ENCODE data around the genes BCAP29 and LSMEM1.

GRCh38 chr7:107193213-107194158, 24.7 kb downstream of the HBP1 start:
- RRBS: no CpG with 5 or more reads among the region's 2 CpGs

DNA sequence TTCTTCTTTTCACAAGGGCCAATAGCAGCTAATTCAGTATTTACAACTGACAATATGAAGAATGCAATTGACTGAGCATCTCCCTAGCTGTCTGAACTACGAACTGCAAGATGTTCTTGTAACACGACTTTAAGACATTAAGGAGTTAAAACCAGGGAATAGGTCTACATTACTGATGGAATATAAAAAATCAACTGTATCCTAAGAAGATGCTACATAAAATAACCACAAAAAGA, 1.4 kb downstream of the GPR22 start:
- RRBS: no CpG with 5 or more reads among the region's 2 CpGs

DNA sequence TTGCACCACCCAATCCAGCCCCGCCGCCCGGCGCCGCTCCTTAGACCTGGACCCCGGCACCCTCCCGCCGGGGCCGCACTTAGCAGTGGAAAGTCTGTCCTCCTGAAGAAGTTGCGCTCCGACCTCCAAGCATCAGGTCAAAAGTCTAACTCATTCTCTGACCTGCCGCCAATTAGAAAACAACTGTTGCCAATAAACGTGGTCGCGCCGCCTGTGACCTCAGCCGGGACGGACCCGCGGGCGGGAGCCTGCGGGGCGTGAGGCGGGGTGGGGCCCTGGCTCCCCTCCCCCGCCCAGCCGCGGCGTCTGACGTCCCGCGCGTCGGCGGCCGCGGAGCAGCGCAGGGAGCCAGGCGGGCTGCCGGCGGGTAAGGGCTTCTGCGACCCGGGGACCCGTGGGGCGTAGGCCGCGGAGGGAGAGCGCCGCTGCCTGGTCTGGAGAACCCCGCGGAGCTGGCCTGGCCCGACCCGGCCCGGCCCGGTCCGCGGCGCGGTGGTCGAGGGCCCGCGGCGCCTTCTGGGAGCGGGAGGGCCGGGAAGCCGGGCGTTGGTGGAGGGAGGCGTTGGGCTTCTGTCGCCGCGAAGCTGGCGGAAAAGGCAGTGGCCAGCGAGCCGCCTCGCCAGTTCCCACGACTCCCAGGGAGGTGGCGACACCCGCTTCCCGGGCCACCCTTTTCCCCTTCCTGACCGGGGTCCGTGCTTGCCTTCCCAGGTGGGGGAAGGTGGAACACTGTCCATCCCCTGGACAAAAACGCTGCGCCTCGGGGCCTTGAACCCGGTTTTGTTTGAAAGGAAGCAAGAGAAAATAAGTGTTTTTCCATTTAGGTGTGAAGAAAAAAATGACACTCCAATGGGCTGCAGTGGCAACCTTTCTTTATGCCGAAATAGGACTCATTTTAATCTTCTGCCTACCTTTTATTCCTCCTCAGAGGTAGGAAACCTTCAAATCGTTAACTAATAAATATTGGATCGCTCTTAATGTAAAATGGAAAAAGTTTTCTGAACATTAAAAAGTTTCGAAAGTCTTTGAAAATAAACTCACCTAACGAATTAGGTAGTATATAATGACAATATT, at the start of gene BCAP29:
Gene BCAP29, plus strand, starts transcription at position 312 of the 1,074 bp plus-strand sequence.
- RRBS: 1% methylated on average over 49 of the region's 89 CpGs

- RRBS: no CpG with 5 or more reads among the region's 6 CpGs
These were observed 31.9 kb upstream of the SLC26A4 start for GRCh38 chr7:107628724-107629110.

DNA sequence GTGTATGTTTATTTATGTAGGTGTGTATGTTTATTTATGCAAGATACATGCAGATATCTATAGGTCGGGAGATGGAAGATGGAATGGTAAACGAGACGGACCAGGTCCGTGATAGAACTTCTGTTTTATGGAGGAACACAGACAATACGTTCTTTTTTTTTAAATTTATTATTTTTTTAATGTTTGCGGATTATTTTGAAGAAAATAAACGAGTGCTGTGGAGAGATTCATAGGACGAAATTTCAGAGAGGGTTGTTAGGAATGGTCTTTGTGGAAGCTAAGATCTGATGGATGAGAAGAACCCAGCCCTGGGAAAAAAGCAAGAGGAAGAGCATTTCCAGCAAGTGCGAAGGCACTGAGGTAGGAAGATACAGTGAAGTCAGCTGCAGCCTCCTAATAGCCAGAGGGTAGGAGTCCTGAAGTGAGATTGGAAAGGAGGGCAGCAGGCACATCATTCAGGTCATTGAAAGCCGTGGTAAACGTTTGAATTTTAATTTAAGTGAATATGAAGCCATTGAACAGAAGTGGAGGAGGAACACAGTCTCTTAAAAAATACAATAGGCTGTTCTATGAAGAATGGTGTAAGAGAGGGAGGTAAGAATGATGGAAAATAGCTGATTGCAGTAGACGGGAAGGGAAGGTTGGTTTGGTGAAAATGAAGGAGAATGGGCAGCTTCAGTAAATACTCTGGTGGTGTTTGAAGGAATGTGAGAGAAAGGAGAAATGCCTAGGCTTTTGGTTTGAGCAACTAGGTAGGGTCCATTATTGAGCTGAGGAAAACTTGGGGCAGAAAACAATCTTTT, 1.3 kb downstream of the CBLL1 start:
- RRBS: no CpG with 5 or more reads among the region's 12 CpGs

DNA sequence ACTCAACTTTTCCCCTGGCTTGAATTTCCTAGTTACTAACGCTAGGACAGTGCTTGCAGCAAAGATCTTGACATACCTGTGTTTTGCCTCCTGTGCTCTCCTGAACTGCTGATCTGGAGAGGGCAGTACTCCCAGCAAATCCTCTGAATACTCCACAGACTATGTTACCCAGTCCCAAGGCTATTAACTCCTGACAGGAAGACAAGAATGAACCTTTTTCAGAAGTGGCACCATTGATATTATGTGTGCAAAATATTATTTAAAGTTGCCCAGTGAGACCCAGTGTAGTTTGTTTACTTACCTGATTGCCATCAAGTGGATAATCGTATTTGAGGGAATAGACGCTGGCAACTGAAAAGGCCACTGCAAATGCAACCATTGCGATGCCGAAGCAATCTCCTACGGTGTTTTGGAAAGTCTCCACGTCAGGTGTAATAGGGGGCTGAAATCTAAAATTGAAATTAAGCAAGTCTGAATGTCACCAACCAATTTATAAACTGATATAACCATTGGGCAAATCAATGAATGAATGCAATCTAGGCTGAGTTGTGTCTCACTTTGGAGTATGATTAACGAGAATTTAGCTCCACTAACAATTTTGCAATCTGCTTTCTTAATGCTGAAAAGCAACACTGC, 20.0 kb downstream of the SLC26A3 start:
- RRBS: no CpG with 5 or more reads among the region's 8 CpGs

DNA sequence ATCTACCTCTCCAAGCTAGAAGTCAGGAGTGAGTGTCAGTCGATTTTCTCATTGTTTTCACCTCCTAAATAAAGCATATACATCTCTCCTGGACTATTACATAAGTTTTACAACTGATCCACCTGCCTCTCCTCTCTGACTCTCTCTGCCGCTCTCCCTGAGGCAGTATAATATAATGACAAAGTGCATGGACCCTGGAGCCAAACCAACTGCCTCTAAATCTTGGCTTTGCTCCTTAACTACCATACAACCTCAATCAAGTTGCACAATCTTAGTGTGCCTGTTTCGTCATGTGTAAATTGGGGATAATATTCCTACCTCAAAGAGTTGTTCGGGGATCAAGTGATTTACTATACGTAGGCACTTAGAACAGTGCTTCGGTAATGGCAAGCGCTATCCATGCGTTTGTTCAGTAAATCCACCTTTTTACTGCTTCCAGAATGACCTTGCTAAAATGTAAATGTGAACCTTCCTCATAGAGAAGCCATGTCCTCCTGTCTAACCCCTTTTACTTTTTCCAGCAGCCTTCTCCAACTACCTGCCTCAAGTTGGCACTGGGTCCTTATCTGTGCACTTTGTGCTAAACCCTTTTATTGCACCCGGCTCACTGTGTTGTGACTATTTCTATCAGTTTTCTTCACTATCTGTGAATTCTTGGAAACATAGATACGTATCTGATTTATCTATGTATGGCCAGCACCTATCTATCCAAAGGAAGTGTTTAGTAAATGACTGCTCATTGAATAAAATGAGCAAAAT, 30.6 kb upstream of the DLD start:
- RRBS: no CpG with 5 or more reads among the region's 10 CpGs

- RRBS: no CpG with 5 or more reads among the region's 5 CpGs
These were observed 31.1 kb downstream of the LAMB1 start for GRCh38 chr7:107971637-107972549.

GRCh38 chr7:108000198-108000593, 2.8 kb downstream of the LAMB1 start:
- RRBS: no CpG with 5 or more reads among the region's 2 CpGs

GRCh38 chr7:108001853-108002614, 927 bp downstream of the LAMB1 start:
- RRBS: 3% methylated on average over 27 of the region's 56 CpGs

- RRBS: no CpG with 5 or more reads among the region's 19 CpGs
These were observed 1.3 kb upstream of the LAMB1 start for GRCh38 chr7:108003996-108005003.

DNA sequence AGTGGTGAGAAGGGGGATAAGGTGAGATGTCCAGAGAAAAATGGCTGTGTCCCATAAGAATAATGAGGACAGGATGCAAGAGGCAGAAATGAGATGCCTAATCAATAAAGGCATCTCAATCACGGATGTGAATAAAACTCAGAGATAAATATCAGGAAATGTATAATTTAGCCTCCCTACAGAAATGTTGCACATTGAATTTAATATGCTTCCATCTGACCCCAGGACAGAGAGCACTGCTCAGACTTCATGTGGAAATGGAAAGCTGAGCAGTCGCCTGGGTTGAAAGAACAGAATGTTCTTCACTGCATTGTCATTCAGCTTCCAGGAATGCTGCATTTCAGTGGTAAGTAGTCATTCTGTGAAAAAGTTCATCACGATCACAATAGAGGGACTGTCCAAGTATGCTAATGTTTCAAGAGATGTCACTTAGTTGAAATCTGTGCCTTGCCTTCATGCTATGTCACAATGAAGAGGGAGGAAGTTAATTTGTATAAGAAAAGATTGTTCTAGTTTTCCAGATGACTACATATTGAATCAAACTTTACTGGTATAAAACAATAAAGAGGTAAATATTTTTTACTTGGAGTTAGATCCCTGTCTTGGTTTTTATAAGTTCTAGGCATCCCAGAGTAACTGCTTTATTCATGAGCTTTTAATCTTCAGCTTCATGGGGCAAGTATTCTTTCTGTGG, 147.3 kb downstream of the NRCAM start:
- RRBS: no CpG with 5 or more reads among the region's 3 CpGs

- RRBS: 2% methylated on average over 23 of the region's 65 CpGs
These were observed 1.5 kb downstream of the NRCAM start for GRCh38 chr7:108454415-108455403.

GRCh38 chr7:109647947-109648284, 1078.2 kb downstream of the DNAJB9 start:
- RRBS: no CpG with 5 or more reads among the region's 1 CpG

DNA sequence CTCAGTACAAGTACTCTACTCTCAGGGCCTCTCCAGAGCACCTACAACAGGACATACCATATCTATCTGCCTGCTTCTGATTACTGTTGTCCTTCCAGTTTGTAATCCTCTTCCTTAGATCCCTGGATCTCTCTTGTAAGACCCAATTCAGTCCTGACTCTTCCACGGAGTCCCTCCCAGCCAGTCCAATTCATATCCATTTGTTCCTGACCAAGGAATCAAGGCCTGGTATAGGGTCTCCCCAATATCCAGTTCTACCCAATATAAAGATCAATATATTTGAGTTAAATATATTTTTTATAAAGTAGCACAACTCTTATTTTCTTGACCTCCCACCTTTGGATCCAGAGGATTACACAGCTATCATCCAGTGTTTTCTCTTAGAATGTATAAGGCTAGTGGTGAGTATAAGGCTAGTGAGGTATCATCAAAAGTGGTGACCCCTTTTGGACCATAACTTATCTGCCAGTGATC, 416.1 kb upstream of the LRRN3 start:
- RRBS: no CpG with 5 or more reads among the region's 1 CpG

DNA sequence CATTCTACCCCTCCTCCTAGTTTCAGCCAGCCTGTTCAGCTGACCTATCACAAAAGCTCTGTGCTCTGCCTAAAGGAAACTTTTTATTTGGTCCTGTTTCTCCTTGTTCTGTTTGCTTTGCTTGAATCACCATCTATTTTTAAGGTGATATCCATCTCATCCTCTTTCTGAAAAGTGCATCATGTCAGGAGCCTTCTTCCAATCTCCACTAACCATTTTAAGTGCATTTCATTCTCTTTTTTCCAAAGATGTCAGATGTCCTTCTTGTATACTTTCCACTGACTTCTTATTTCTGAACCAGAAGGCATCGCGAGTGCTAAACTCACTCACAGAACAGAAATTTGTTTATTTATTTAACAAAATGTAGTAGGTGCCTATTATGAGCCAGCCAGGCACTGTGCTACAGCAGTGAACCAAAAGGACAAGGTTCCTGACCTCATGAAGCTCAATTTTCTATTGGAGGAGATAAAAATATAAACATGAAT, 220.9 kb upstream of the LRRN3 start:
- RRBS: no CpG with 5 or more reads among the region's 2 CpGs

- RRBS: no CpG with 5 or more reads among the region's 1 CpG
These were observed 1.8 kb downstream of the LRRN3 start for GRCh38 chr7:111092691-111093183.

DNA sequence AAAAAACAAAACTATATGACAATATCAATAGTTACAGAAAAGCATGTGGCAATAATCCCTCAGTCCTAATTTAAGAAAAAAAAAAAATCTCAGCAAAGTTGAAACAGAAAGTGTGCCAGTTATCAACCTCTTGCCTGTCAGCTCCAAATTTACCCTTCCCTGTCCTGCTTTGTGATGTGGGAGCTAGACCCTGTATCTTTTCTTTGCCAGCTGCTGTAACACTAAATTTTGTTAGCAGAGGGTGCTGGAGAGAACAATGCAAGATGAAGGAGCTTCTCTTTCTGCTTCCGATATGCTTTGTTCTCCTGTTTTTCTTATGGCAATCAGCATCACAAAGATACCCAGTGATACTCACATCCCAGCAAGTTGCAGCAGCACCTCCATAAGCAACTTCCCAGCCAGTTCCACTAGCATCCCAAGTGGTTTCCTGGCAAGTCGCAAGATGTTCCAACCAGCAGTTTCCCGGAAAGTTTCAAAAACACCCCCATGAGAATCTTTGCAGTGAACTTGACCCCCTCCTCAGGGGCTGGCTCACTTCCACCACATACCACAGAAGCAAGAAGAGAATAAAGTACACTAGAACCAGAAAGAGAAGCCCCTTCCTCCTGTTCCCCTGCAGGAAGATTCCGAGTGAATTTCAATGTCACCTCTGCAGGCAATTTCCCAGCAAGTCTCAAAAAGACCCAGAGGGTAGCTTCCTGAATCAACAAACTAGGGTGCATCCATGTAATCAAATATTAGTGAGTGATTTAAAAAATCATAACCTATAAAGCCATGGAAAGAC, 148.5 kb downstream of the IMMP2L start:
- RRBS: no CpG with 5 or more reads among the region's 4 CpGs

DNA sequence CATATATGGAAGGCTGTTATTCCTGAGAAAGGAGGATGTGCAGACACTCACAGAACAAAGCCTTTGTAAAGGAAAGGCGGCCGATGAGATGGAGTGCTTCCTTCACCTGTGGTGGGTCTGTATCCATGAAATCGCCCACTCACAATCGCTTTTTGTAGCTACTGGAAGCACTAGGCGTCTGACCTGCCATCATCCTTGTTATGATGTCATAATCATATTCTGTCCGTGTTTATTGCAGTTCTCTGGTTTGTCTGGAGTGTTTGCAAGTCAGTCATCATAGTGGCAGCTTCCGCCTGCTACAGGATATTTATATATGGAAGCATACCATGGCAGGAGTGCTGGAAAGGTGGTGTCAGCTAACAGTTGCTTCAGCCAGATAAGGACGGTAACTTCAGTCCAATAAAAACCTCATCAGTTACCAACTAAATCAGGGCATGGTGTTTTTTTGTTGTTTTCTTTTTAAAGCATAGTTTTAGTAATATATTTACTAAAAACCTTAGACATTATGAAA, at the start of gene LSMEM1:
Gene LSMEM1, plus strand, starts transcription at position 394 of the 511 bp plus-strand sequence.
- RRBS: no CpG with 5 or more reads among the region's 8 CpGs

DNA sequence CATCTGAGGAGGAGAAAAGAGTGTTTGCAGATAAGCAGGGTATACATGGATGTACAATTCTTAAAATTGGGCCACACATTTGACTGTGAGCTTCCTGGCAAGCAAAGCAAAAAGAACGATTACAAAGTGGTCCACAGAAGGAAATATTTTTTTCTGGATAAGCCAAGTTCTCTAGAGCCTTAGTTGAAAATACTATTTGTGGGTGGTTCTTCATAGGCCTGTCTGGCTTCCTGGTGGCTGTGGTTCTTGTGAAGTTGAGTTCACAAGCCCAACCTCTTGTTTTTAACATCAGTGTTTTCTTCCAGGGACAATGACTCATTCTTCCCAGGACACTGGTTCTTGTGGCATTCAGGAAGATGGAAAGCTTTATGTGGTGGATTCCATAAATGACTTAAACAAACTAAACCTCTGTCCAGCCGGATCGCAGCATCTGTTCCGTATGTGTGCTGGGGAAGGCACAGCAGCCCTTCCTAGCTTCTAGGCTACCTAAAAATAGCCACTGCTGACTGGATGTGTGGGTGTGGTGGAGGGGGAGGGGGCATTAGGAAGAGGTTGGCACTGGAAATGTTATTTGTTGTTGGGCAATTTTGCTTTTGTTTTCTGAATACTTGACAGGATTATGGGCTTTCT, 3.8 kb downstream of the LSMEM1 start:
- RRBS: no CpG with 5 or more reads among the region's 4 CpGs